Parietal lobe (tissue), 2 donors: ENCODE results near the gene NAT9.

DNA sequence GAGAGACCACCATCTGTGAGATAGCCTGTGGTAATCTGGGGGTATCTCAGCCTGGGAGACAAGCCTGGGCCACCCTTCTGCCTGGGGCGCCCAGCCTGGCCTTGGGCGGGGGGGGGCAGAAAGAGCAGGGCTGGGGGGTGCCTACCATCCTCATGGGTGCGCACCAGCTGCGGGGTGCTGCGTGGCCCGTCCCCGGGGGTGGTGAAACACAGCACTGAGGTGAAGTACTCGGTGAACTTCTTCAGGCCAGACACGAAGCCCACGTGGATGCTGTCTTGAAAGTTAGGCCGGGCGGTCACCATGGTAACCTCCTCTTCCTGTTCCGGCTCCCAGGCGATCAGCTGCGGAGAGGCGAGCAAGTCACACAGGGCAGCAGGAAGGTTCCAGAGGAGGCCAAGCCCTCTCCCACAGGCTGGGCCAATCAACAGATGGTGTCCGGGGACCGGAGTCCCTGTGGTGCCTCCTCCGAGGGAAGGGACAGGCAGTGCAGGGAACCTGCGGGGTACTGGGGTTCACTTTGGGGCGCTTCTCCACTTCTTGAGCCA, 90.1 kb upstream of the CDC42EP4 start:
- RAMPAGE, long total RNA: no peak

- RAMPAGE, long total RNA: no peak
These were observed 52.4 kb downstream of the SDK2 start for GRCh38 chr17:73591670-73592401.

GRCh38 chr17:73645098-73645913, 1.1 kb upstream of the SDK2 start:
- RAMPAGE, long total RNA: no peak

DNA sequence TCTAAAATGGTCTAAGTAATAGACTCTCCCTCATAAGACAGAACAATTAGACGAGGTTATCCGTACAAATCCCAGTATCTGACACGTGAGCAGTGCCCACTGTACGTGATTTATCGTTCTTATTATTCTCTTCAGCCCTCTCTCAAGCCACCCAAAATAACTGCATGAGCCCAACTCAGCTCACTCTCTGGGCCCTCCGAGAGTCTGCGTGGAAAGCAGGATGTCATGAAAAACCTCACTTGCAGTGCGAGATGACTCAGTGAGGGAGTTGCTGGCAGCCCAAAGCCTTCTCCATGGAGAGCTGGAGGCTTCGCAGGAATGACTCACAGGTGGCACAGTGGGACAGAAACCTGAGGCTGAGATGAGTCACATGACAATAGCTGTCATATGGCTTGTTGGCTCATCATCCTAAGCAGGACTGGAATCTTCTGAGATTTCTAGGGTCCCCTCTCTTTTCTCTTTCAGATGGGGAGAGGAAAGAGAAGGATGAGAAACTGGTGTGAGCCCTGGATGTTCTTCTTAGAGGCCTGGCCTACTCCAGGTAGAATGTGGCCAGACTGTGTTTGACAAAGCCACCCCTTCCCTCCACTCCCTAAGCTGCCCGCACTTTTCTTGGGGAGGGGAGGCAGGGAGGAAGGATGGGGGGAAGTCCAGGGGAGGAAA, 160.7 kb upstream of the RPL38 start:
- RAMPAGE, long total RNA: no peak

DNA sequence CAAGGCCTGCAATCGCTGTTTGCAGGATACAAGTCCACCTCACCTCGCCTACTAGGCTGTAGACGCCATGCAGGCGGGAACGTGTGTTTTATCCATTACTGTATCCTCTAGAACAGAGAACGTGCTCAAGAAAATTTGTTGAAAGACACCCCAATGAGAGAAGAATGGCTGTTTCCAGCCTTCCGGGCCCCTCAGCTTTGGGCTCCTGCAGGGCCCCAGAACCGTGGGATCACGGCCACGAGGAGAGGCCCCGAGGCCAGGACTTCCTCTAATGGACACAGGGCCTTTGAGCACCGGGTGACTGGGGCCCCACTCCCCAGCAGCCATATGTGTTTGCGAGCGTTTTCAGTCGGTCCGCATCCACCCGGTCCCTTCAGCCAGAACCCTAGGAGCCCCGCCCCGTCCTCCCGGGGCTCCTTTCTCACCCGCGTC, 1.4 kb upstream of the TTYH2 start:
- RAMPAGE, long total RNA: no peak

DNA sequence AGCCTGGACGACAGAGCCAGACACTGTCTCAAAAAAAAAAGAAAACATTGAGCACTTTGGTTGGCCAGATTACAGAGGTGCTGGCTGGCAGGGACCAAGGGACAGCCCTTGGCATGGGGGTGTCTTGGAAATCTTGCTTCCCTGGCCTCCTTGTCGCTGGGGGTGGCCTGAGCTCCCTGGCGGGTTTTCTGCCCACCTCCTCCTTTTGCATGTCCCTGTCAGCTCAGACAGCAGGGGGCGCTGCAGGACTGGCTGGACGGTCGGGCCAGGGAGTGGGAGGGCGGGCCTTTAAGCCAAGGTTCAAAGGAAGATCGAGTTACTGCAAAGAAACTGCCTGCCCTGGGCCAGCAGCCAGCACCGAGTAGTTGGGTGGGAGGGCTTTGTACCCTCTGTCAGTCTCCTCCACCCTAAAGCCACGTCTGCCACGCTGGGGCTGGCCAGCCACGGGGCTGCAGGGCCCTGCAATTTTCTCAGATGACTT, 12.1 kb downstream of the GPR142 start:
- RAMPAGE, long total RNA: no peak

DNA sequence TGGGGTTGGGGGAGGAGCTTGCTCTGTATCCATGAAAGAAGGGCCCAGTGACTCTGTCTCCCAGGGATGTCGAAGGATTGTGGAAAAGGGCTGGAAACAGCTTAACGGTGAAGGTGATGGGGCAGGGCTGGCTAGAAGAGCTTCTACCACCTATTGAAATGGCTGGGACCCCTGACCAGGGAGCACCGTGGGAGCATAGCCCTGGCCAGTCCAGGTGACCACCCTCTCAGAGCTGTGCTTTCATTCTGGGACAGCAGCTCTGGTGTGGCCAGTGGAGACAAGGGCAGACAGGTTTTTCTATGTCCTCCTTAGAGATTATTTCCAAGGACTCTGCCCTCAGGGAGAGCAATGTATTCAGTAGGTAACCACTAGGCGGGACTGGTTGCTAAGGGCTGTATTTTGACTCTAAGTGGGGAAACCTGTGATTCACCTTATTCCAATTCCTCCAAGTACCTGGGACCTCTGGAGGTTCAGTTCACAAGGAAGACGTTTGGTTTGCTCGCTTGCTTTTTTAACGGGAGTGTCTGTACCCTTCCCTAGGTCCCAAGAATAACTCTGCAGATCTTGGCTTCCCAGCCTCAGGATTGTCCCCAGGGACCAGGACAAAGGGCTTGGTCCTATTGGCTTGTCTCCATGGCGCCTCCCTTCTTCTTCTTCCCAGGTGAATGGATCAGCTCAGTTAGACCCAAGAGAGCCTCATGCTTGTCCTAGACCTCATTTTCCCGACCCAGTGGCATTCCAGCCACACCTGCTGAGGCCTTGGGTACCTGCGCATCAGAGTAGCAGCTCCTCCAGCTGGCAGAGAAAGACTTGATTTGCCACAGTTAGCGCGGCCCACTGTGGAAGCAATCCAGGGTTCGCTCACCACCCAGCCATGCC, 13.4 kb downstream of the GPR142 start:
- RAMPAGE, long total RNA: no peak

DNA sequence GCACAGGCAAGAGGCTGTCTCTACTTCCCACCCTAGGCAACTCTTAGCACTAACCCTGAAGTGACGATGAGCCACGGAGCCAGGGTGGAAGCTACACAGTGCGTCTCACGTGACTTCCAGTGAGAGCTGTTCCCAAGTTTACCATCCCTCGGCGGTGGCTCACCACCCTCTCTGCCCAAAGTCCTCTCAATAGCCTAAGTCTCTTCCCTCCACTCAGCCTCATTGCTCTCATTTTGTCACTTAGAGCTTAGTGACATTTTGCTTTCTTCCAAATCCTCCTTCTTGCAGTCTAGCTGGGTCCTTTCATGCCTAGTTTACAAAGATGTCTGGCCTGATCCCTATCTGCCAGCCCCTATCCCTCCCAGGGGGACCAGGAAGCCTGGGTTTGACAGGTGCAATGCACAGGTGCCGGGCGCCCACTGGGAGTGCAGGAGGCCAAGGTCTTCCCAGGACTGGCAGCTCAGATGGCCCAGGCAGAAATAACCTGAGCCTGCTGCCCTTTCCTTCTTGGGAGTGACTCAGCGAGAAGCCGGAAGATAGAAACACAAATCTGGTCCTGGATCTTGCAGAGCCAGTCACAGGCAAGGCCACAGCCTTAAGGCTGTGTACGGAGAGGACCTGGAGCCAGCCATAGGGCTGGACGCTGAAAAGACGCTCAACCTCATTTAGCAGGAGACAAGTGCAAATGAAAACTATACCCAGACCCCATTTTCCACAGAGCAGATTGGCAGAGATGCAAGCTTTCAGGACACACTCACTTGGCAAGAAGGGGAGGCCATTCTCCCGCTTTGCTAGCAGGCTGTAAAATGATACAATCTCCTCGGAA, 27.6 kb downstream of the GPR142 start:
- RAMPAGE, long total RNA: no peak

DNA sequence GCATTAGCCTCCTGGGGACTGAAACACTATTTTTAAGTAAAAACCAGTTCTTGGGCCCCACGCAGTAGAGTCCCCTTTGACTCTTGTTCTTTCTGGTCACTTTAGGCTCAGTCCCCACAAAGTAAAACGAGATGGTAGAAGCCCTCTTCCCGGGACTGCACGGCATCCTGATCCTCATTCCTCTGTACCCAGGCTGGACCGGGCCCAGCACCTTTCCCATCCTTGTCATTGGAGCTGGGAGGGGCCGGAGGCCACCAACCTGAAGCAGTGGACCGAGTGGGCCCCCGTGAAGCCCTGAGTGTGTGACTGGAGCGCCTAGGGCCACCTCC, 17.2 kb upstream of the CD300A start:
- RAMPAGE, long total RNA: no peak

DNA sequence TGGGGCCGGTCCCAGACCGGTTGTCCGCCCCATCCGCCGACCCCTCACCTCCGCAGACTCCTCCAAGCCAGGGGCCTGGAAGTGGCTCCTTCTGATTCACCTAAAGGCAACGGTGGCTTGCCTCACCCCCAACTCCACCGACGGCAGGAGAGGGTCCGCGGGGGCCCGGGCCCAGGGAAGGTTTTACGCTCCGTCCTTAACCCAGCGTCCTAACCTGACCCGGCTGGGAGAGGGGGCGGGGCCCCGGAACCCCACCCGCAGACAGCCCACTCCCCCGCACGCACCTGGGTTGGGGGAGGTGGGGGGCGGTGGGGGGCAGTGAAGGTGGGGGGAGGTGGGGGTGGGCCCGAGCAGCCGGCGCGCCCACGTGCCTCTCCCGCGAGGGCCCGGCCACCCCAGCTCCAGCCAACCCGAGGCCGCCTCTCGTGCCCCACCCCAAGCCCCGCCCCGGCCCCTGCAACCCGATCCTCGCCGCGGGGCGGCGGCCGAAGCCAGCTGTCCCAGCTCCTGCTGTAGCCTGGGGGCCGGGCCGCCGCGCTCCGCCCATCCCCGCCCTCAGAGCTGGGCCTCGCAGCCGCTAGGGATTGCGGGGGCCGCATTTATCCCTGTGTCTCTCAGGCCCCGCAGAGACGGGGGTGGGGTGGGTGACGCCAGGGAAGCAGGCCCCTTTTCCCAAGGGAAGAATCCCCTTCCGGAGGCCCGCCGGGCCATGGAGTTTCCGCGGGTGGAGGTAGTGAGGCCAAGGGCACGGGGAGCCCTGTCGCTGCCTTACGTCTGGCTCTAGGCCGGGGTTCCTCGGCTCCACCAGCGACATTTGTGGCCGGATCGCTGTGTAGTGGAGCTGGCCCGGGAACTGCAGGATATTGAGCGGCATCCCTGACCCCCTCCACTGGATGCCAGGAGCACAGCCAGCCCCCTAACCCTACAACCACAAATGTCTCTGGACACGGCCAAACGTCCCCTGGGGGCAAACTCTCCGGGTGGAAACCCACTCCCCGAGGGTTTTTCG, 12.4 kb upstream of the CD300A start:
- RAMPAGE, long total RNA: no peak

DNA sequence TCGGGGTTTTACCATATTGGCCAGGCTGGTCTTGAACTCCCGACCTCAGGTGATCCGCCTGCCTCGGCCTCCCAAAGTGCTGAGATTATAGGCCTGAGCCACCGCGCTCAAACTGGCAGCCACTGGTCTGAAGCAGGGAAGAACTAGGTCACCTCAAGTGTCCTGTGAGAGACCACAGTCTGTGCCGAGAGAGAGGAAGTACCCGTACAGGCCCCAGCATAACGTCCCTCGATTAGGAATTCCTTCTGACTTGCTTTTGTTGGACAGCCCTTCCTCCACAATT, 13.7 kb upstream of the CD300E start:
- RAMPAGE, long total RNA: no peak

DNA sequence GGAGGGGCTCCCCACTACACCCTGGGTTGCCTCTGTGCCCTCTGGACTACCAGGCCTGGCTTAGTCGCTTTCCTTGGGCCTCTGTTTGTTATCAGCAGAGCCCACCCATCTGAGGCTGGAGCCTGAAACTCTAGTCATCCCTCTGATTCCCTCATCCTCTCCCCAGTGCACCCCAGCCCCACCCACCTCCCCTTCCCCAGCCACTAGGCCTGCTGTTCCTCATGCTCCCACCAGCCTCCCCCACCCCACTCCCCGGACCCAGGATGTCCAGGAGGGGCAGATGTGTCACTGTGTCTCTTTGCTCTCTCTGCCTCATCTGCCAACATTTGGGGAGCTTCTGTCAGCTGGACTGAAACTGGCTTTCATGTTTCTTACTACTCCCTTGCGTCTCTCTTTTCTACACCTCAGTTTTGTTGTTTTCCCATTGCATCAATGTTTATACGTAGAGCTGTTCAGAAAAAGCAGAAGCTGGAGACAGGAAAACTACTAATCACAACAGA, 17.9 kb upstream of the CD300E start:
- RAMPAGE, long total RNA: no peak

GRCh38 chr17:74641892-74642257, 18.3 kb upstream of the CD300E start:
- RAMPAGE, long total RNA: no peak

DNA sequence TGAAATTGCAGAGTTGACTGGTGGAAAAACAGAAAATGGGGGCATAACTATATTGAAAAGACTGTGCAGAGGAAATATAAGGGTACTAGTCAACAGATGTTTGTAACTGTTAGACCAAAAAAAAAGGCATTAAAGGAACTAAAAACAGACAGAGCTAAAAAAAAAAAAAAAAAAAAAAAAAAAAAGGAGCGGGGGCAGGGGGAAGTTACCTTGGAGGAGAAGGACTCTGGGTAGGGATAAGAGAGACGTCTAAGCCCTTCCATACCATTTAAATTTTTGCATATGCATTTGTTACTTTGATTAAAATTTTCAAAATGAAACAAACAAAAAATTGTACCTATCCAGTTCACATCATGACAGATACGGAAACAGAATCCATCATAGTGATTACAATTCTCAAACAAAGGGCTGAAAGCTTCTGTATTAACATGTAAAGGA, 40.3 kb upstream of the CD300E start:
- RAMPAGE, long total RNA: no peak

- RAMPAGE, long total RNA: no peak
These were observed 41.6 kb downstream of the CD300LF start for GRCh38 chr17:74670941-74671711.

- RAMPAGE, long total RNA: no peak
These were observed at the start of gene NAT9 for GRCh38 chr17:74775896-74776694. Gene NAT9 (minus strand): TSS chr17:74776345.

- RAMPAGE, long total RNA: no peak
These were observed 3.7 kb downstream of the TMEM104 start for GRCh38 chr17:74779910-74780467.

- RAMPAGE, long total RNA: no peak
These were observed 36.6 kb downstream of the TMEM104 start for GRCh38 chr17:74812612-74813518.

- RAMPAGE, long total RNA: no peak
These were observed 250 bp downstream of the GRIN2C start for GRCh38 chr17:74859496-74859774.

GRCh38 chr17:74999371-74999743, 11.9 kb downstream of the CDR2L start:
- RAMPAGE, long total RNA: no peak